Zone of skin (tissue), 1 donor: ENCODE results near the genes SNAPIN, CREB3L4 and KCNN3.

GRCh38 chr1:153658314-153659074 is at the start of gene SNAPIN:
Gene SNAPIN (plus strand): TSS chr1:153658703.
- RRBS, result under 1% methylated on average over 29 of the region's 57 CpGs

- RRBS, result no CpG with 5 or more reads among the region's 12 CpGs
Measured at GRCh38 chr1:153677606-153678074, 848 bp upstream of the NPR1 start.

DNA sequence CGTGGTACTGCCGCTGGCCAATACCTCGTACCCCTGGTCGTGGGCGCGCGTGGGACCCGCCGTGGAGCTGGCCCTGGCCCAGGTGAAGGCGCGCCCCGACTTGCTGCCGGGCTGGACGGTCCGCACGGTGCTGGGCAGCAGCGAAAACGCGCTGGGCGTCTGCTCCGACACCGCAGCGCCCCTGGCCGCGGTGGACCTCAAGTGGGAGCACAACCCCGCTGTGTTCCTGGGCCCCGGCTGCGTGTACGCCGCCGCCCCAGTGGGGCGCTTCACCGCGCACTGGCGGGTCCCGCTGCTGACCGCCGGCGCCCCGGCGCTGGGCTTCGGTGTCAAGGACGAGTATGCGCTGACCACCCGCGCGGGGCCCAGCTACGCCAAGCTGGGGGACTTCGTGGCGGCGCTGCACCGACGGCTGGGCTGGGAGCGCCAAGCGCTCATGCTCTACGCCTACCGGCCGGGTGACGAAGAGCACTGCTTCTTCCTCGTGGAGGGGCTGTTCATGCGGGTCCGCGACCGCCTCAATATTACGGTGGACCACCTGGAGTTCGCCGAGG is 811 bp downstream of the NPR1 start:
- RRBS, result 1% methylated on average over 13 of the region's 67 CpGs

DNA sequence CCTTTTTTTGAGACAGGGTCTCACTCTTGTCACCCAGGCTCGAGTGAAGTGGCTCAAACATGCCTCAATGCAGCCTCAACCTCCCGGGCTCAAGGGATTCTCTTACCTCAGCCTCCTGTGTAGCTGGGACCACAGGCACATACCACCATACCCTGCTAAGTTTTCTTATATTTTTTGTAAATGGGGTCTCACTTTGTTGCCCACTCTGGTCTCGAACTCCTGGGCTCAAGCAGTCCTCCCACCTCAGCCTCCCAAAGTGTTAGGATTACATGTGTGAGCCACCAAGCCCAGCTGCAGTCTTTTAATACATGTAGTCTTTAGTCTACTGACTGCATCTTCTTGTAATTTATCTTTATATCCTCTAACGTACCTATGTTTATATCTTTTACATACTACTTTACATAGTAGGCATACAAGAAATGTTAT is 20.3 kb downstream of the GATAD2B start:
- RRBS, result no CpG with 5 or more reads among the region's 4 CpGs

GRCh38 chr1:153967118-153968087 is at the start of gene CREB3L4:
Gene CREB3L4 (plus strand): TSS chr1:153967902.
- RRBS, result 2% methylated on average over 13 of the region's 62 CpGs

GRCh38 chr1:153968413-153968908 is 759 bp downstream of the CREB3L4 start:
- RRBS, result 13% methylated on average over 2 of the region's 14 CpGs

DNA sequence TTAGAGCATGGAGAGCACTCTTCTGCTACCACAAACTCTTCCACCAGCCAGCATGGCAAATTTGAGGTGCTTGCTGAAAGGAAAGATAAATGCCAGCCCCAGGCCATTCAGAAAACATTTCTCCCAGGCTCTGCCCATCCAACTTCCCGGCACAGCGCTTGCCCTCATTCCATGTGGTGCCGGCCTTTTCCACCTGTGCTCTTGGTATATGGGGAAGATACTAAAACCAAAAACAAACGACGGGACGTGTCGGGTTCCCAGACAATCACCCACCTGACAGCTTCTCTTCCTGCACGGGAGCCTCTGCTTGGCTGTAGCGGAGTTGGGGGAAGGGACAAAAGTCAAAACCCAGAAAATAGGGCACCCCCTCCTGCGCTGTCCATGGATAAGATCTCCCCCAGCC is 770 bp downstream of the JTB start:
- RRBS, result no CpG with 5 or more reads among the region's 10 CpGs

- RRBS, result no CpG with 5 or more reads among the region's 1 CpG
Measured at GRCh38 chr1:154116826-154117043, 75.2 kb downstream of the TPM3 start.

- RRBS, result no CpG with 5 or more reads among the region's 3 CpGs
Measured at GRCh38 chr1:154158336-154158795, 33.5 kb downstream of the TPM3 start.

DNA sequence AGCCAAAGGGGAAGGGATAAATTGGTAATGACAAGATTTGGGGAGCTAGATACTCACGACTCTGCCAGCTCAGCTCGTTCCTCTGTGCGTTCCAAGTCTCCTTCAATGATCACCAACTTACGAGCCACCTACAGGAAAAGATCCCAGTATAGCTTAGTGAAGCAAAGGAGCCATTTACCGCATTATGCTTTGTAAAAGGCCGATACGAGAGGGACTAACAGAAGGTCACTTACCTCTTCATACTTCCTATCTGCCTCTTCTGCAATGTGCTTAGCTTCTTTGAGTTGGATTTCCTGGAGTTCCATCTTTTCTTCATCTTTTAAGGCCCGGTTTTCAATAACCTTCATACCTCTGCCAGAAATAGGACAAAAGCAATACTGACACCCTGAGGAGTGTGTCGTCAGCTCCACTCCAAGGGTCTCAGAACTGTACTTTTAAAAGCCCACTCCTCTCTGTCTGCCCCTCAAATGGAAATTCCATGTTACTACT is 19.0 kb downstream of the TPM3 start:
- RRBS, result no CpG with 5 or more reads among the region's 9 CpGs

GRCh38 chr1:154334163-154334967 is 9.0 kb downstream of the ATP8B2 start:
- RRBS, result no CpG with 5 or more reads among the region's 11 CpGs

DNA sequence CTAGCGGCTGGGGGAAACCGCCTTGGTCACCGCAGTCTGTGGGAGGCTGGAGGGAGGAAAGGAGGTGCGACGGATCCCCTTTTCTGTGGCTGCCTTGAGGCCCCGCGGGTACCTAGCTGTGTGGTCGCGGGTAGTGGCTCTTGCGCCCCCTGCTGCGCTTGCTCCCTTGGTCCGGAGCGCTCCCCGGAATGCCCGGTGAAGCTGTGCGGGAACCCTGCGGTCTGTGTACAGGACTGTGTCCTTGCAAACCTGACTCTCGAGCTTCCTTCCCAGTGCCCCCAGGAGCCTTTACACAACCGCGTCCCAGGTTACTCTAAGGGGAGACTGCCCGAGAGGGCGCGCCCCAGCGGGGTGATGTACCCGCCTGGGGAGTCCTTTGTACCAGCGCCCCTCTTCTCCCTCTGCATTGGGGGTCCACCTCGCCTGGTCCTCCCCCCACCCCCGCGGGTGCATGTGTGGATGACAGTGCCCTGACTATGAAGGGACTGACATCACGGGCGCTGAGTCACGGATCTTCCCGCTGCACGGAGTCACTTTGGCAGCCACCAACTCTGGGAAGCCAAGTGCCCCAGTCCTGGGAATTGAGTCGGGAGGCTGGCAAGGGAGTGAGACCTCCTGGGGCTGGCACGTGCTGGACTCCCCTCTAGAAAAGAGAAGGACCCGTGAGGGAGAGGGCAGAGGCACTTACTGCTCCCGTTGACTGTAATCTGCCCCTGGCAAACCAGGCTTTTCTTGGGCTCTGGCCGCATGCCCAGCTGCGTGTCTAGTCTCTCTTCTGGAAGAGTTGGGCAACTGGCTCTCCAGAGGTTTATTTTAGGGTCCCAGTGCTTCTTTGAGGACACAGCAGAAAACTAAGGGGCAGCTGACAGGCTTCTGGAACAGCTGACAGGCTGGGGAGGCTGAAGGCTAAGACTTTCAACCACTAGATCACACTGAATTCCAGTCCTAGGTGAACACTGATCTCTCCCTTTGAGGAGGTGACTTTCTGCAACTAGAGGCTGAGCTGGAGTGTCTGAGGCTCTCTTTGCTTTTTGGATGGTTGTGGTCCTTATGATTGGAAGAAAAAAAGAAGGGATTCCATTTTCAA is 951 bp downstream of the IL6R start:
- RRBS, result no CpG with 5 or more reads among the region's 40 CpGs

GRCh38 chr1:154419386-154419983 is 14.3 kb downstream of the IL6R start:
- RRBS, result no CpG with 5 or more reads among the region's 9 CpGs

- RRBS, result no CpG with 5 or more reads among the region's 9 CpGs
Measured at GRCh38 chr1:154419984-154420721, 15.0 kb downstream of the IL6R start.

DNA sequence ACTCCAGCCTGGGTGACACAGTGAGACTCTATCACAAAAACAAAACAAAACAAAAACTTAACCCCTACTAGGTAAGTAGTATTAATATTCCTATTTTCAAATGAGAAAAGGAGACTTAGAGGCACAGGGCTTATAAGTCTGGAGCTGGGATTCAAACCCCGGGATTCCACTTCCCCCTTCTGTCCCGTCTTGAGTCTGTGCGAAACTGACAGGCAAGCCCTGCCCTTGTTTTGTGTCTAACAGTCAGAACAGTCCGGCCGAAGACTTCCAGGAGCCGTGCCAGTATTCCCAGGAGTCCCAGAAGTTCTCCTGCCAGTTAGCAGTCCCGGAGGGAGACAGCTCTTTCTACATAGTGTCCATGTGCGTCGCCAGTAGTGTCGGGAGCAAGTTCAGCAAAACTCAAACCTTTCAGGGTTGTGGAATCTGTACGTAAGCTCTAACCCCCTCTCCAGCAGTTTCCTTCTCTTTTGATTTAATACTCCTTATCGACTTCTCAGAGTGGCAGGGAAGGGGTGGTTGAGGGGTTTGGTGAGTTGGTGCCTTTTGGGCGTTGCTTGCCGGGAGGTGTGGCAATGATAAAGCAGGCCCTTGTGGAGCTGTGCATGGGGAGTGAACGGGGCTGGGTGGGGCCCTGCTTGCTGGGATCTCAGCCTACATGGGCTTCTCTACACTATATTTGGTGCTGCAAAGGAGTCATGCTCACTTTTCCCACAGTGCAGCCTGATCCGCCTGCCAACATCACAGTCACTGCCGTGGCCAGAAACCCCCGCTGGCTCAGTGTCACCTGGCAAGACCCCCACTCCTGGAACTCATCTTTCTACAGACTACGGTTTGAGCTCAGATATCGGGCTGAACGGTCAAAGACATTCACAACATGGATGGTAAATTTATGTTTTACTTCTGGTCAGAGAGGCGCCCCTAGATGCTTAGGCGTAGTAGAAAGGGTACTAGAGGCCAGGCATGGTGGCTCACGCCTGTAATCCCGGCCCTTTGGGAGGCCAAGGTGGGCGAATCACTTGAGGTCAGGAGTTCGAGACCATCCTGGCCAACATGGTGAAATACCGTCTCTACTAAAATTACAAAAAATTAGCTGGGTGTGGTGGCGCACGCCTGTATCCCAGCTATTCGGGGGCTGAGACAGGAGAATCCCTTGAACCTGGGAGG is 29.5 kb downstream of the IL6R start:
- RRBS, result 4% methylated on average over 6 of the region's 31 CpGs

GRCh38 chr1:154451088-154451303 is 45.9 kb downstream of the IL6R start:
- RRBS, result no CpG with 5 or more reads among the region's 5 CpGs

DNA sequence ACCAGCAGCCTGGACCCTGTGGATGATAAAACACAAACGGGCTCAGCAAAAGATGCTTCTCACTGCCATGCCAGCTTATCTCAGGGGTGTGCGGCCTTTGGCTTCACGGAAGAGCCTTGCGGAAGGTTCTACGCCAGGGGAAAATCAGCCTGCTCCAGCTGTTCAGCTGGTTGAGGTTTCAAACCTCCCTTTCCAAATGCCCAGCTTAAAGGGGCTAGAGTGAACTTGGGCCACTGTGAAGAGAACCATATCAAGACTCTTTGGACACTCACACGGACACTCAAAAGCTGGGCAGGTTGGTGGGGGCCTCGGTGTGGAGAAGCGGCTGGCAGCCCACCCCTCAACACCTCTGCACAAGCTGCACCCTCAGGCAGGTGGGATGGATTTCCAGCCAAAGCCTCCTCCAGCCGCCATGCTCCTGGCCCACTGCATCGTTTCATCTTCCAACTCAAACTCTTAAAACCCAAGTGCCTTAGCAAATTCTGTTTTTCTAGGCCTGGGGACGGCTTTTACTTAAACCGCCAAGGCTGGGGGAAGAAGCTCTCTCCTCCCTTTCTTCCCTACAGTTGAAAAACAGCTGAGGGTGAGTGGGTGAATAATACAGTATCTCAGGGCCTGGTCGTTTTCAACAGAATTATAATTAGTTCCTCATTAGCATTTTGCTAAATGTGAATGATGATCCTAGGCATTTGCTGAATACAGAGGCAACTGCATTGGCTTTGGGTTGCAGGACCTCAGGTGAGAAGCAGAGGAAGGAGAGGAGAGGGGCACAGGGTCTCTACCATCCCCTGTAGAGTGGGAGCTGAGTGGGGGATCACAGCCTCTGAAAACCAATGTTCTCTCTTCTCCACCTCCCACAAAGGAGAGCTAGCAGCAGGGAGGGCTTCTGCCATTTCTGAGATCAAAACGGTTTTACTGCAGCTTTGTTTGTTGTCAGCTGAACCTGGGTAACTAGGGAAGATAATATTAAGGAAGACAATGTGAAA is 36.3 kb upstream of the TDRD10 start:
- RRBS, result no CpG with 5 or more reads among the region's 14 CpGs

DNA sequence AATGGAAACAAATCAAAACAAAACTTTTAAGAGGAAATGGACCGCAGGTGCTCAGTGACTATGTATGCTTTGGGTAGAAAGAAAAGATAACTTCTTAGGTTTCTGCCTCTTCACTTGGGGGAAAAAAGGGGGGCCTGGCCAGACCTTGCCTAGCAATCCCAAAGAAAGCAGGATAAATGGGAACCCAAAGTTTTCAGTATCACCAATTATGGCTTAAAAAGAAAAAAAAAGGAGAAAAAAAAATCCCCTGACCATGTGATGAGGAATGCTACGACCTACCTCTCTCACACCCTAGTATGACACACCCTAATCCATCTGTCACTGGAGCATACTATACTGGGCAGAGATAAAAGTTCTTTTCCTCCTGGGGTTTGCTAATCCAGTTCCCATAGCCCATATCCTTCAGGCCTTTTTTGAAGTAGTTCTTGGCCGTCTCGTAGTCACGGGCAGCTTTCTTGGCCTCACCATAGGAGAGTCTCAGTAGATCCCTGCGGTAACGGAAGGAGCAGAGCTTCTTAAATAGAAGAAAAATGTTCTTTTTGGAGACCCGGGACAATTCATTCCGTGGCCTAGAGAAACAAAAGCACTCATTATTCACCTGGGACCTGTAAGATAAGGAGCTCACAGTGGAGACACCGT is 17.0 kb downstream of the CHRNB2 start:
- RRBS, result no CpG with 5 or more reads among the region's 10 CpGs

DNA sequence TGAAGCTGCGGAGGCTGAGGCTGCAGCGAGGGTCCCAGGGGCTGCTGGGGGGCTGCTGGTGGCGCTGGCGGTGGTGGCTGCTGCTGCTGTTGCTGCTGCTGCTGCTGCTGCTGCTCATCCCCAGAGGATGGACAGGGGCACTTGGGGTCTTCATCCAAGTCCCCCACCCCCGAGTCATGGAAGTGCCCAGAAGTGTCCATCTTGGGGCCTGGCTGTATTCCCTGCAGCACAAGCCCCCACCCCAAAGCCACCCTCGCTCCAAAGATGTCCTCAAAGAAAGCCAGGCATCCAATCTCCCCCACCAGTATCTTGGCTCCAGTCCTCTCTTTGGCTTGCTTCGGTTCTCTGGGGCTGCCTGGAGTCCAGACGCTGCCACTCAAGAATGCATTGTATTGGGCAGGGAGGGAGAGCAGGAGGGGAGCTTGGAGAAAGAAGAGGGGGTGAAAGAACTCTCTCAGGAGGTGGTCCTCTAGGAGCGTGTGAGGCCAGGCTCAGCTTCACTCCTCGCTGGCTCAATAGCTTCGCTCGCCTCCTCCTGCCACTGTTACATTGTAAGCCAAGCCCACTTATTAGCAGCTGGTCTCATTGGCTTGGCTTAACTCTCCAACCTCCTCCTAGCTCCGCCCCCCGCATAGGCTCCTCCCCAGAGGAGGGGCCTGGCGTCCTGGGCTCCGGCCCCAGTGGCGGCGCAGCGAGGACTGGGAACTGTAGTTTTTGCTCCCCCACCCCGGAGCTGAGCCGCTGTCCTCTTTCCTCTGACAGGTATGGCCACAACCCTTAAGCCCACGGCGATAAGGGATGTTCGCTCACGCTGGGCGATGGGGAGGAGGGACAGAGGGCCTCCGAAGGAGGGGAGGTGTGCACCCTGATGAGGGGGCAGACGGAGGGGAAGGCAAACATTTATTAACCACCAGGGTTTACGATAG is at the start of gene KCNN3:
KCNN3 (minus strand) TSS at position 517 of the 926 bp plus-strand sequence.
- RRBS, result 2% methylated on average over 5 of the region's 29 CpGs